ENCODE measurements around a stretch of chr5.

- PRO-cap = no peak
These were observed 303.5 kb downstream of the PLK2 start for GRCh38 chr5:58156302-58156871.

GRCh38 chr5:58244762-58245354 lies 215.0 kb downstream of the PLK2 start:
- PRO-cap = no peak

DNA sequence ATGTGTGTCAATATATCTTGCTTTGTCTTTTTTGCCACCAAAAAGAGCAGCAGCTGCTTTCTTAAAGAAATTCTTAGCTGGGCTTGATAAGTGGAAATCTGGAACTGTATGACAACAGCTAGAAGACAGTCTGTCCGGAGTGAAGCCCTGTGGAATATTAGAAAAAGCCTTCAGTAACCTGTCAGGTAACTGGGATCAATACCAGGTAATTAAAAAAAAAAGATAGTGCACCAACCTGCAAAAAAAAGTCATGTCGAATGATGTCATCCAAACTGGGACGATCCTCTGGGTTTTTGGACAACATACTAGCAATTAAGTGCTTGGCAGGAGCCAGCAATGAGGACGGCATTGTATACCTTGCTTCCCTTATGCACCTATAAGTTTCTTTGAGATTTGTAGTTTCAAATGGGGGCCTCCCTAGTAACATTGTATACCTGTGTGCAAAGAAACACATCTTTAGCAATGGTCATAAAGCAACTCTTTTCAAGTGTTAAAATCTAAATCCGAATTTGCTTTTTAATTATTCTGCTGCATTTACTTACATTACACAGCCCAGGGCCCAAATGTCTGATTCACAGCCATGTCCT lies 2.8 kb downstream of the PLK2 start:
- PRO-cap = no peak

GRCh38 chr5:58936786-58937870 lies 354.3 kb downstream of the RAB3C start:
- PRO-cap = no peak

GRCh38 chr5:58969207-58969930 lies 386.5 kb downstream of the RAB3C start:
- PRO-cap = no peak

GRCh38 chr5:59124822-59125842 lies 542.3 kb downstream of the RAB3C start:
- PRO-cap = no peak

DNA sequence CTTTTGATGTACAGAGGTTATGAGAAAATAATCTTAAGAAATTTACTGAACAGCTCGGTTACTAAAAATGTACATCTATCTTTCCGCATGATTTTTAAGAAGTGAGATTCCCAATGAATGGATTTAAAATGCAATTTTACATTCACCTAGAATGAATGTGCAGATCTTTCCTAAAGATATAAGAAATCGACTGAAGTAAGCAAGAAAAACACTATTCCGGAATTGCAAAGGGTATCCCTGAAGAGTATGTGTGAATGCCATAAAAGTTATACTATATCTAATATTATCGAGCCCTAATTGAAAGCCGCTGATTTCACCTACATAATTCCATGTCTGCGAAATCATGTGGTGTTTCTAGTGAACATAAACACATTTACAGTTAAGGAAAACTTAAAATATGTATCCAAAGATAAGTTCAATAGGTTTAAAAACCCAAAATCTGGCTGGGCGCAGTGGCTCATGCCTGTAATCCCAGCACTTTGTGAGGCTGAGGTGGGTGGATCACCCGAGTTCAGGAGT lies 562.6 kb downstream of the RAB3C start:
- PRO-cap = no peak

- PRO-cap = no peak
These were observed 572.2 kb downstream of the PDE4D start for GRCh38 chr5:59321141-59321946.

DNA sequence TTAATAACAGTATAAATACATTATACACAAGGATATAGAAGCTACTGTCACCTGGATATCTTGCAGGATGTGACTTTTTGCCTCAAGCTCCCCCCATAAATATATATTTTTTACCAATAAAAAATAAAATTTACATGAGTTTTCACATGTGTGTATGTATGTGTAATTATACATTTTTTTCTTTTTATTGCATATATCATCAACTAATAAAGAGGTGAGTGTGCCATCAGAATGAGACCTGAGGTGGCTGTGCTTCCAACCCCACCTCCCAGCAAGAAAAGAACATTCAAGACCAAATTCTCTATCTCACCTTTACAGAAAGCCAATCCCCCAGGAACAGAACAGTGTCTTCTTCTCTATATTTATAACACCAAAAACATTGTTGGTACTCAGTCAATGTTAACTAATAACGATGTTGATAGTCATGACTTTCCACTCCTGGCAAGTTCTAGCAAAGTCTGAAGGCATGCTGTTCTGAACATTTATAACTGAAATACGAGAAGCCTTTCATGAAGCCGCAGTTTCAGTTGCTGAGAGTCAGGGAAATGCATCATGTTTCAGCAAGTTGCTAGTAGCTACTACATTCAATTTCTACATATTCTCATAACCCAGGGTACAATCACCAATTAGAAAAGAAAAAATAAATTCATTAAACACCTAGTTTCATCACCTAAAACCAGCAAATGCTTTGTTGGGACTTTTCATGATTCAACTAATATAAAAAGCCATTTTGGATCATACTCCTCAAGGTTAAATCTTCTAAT lies 301.5 kb downstream of the PDE4D start:
- PRO-cap = no peak

DNA sequence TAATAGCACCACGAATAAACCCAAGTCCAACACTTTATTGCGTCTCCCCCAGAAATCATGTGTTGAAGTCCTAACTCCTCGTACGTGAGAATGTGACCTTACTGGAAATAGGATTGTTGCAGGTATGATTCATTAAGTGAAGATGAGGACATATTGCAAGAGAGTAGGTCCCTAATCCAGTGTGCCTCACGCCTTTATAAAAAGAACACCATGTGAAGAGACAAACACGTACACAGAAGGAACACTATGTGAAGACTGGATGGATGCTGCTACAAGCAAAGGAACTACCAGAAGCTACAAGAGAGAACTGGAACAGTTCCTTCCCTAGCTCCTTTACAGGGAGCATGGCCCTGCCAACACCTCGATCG lies 276.2 kb downstream of the PDE4D start:
- PRO-cap = no peak

DNA sequence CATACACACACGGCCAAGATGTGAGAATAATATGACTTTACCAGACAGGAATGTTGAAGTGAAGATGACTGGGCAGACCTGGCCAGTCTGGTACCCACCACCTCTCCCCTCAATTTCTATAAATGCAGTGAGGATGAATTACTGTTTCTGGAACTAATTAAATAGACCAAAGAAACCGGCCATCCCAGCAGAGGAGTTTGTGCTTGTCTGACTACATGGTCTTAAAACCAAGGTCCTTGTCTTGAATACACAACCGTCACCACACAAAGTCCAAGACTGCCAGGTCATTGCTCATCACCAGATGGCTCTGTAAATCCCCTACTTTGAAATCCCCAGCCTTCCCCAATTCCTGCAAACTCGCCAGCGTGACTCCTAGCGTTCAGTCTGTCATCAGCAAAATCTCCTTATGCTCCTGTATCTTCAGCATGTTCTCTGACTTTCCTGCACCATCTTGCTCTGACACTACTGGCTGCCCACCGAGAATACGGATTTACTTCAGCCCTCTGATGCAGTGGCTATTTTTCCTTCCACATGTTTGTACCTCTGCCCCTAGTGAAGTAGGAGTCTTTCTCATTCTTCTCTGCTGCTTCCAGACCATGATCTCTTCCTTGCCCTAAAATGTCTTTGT lies 147.1 kb downstream of the PDE4D start:
- PRO-cap = no peak

DNA sequence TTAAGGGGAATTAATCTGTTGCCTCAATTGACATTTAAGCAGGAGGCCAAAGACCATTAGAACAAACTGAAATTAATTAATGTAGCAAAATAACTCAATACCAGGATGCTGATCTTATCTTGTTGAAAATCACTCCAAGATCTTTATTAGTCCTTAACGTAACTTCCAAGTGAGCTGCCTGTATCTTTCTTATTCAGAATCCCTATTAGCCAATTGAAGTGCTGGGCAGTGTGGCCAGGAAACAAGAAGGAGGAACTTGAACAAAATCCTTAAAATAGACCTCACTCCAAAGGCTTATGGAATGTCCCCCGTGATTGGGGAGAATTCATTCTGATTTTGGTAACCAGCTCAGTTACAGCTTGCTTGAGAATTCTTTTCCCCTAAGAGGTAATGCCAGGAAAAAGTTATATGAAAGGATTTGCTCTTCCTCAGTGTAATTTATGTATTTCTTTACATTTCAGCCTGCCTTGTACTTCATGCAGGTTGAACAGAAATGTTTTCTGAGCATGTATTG lies 171.0 kb downstream of the DEPDC1B start:
- PRO-cap = no peak

DNA sequence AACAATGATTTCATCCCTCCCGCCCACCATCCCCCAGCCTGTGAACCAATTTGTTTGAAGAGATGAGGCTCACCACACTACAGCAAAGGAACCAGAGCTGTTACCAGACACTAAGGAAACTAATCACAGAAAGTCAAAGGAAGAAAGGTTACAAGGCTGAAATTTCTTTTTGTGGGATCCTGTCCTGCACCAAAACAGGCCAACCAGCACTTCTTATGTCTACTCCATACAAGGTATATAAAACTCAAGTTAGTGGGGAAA lies 158.4 kb downstream of the DEPDC1B start:
- PRO-cap = bidirectional peak, plus-strand start at position 75 of the sequence, minus-strand start outside the sequence

GRCh38 chr5:60652205-60652634 lies 47.7 kb downstream of the DEPDC1B start:
- PRO-cap = no peak

DNA sequence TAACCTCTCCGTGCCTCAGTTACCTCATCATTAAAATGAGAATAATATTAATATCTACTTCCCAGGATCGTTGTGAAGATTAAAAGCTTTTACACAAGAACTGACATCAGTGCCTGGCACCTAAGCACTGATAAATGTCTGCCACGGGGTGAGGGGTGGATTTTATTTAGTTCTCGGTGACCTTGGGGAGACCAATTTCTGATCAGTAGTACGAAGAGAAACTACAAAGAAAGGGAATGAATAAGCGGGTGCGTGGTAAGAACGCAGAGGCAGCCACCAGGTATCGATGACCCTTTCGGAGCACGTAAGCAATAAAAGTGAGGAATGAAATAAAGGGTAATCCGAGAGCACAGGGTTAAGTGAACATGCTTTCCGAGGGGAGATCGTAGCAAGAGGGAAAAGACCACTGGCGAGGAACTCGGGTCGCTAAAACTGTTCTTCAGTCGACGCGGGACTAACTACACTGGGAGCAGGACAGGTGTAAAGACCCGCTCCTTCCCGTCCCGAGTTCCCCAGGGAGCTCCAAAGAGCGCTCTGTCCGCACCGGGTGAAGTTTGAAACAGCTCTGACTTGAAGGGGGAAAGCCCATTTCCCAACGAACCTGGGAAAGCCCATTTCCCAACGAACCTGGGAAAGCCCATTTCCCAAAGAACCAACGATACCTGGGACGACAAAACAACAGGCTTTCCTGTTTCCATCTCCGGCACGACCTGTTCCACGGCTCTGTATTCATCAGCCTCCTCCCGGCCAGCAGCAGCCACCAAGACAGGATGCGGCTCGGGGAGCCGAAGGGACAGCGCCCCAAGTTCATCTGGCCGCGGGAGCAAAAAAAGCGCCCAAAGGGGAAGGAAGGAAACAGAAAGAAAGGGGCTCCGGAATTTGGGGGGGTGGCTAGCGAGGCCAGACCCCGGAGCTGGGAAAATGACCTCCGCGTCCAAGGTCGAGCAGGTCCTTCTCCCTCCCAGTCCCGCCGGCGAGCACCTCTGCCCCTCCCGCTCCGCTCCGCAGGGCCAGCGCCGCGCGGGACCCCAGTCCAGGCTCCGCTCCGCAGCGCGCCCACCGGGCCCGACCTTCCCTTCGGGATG lies 967 bp downstream of the ELOVL7 start:
- PRO-cap = no peak

DNA sequence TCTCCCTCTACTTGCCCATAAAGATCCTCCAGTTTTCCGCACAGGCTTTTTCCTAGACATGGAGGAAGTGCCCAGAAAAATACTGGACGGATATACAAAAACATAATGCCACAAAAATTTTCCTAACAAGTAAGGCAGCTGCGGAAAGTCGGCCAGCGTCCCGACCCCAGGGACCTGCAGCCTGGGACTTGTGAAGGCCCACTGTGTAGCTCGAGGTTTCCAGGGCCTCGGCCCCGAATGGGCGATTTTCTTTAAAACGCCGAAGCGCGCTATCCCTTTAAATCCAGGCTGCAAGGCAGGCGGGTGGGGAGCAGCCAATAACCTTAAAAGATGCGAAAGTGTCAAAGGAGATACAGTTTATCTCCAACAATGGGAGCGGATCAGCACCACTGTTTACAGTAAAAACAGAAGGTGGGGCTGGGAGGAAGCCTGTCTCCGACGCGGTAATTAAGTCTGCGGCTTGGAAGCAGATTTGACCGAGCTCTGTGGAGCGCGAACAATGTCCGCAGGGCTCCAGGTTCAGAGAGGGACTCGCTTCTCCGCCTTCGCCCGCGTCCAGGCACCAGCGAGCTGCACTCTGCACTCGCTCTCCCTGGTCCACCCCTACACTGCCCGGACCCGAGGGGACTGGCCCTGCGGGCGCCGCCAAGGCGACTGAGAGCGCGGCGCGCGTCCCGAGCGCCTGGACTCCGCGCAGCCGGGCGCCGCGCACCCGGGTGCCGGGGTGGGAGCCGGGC lies 1.6 kb upstream of the ZSWIM6 start:
- PRO-cap = no peak

DNA sequence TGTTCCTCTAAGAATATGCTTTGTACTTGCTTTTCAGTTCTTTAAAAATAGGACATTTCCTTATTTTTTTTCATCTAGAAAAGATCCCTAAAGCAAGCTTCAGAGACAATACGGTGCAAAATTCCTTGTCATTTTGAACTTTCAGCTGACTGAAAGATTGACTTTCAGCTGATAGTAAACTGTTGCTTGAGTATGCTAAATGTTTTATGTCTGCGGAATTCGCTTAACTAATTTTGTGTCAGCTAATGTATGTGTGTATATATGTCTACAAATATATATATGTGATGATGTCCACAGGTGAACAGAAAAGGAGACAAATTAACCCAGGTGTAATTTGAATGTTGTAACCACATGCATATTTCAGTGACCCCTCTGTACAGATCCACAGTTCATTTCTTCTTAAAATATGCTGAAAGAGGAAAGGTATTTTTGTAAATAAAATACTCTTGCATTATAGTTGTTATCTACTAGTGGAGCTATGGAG lies 8.1 kb downstream of the ZSWIM6 start:
- PRO-cap = no peak

- PRO-cap = no peak
These were observed 115.3 kb downstream of the ZSWIM6 start for GRCh38 chr5:61446935-61448158.

DNA sequence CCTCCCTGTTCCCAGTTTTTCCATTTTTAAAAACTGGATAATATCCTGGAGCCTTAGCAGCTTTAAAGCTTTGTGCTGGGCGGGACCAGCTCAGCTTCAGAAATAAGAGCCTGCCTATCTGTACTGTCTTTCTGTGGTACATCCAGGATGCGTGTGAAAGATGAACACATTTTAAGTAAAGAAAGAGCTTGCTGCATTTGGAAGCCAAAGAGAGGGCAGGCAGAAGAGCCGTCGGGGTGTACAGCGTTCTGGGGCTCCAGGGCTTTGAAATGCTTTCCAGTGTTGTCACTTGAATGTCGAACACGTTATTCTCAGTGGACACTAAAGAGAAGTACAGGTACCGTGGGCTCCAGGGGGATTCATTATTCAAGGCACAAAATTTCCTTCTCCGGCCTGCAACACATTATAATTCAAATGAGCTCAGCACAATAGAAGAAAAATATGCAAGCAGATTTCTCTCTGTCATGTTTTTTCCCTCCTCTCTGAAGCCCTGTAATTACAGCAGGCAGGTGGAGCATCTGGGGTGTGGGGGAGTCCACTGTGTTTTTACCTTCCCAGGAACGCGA lies 293.0 kb downstream of the ZSWIM6 start:
- PRO-cap = no peak

DNA sequence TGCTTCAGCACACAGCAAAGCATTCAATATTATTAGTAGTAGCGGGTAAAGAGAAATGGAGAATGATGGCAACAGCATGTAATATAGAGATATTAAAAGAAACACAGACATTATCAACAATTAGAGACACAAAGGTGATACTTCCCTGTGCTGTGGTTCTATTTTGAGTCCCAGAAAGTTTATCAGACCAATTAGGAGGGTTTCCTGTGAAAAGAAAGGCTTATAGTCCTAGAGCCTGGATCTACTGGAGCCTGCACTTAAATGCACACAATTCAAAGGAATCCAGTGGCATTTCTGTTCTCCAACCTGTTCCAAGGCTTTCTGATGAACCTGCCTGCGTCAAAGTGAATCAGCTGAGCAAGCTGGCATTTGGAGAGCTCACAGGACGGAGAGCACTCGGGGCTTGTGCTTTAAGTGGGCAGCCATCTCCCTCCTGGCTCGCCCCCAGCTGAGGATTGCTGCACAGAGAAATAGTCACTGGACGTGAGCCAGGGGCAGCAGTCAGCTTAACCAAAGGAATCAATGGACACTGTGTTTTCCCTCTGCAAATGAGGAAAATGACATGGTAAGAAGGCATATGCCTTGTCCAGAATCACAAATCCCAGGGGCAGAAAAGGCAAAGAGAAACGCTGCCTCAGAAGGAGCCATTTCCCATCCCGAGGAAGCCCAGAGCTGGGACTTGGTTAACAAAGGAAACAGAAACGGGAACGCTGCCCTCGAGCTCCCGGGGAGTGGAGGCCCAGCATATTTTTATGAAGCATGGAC lies 299.3 kb downstream of the ZSWIM6 start:
- PRO-cap = no peak

Data from SUDHL5 (cell line).